Kidney epithelial cell (primary cell): Measurements from ENCODE around the gene SIKE1.

DNA sequence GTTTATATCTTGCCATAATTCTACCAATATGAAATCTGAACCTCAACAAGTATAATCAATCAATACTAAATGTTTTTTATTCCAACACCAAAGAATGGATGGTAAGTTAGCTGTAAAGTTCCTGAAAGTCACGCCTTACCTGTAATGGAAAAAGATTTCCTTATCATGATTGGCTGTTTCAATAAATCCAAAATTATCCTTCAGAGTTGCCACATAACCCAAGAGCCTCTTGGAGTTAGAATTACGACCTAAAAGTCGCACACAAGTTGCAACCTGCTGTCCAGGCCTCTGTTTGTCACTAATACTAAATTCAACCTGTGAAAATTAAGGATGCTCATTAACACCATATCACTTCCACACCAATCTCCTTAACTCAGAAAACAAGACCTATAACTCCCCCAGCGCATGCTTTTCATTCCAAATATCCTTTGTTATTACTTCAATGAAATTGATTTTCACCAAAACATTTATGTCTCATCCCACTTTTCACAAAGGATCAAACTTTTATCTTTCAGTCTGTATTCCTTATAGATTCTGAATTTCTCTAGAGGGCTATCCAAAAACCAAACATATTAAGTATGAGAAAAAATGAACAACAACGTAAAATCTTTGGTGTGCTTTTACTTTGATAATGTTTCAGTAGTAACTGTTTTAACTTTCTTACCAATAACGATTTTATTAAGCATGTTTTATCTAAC lies 9.7 kb upstream of the NRAS start:
- RAMPAGE, long total RNA, result no peak
- RRBS, result no CpG with 5 or more reads among the region's 6 CpGs

DNA sequence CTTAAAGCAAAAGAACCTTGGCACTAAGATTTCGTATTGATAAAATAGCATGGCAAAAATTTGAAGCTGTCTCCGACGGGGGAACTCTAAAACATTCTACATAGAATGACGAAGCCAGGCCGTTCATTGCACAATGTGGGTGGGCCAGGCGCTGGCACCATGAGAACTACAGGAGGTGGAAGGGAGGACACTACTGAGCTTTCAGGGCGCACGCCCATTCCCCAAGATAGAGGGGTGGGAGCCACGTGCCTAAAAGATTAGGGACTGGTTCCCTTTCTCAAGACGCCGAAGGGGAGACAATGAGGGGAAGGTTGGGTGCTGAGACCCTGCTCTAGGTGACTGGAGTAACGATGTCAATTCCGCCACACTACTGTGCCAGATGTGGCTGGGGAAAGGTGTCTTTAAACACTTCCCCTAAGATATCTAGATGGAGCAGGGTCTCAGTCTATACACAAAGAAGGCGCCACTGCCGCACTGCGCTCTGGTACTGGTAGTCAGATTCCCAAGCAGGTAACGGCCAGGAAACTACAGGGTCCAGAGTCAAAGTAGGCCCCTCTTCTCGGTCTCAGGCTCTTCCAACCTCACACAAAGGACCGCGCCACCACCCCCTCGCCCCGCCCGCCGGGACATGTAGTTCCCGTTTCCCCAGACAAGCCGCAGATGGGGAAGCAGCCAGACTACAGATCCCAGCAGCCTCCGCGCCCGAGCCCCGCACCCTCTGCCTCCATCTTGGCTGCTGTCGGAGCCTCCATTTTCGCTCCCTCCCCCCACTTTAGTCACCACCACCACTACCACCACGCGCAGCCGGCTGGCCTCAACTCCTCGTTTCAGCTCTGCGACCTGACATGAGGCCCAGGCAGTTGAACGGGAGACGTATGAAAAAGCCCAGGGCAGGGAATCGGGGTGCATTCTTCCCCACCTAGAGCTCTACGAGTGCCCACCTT lies 623 bp downstream of the CSDE1 start:
- RAMPAGE, long total RNA, result no peak
- RRBS, result no CpG with 5 or more reads among the region's 41 CpGs

DNA sequence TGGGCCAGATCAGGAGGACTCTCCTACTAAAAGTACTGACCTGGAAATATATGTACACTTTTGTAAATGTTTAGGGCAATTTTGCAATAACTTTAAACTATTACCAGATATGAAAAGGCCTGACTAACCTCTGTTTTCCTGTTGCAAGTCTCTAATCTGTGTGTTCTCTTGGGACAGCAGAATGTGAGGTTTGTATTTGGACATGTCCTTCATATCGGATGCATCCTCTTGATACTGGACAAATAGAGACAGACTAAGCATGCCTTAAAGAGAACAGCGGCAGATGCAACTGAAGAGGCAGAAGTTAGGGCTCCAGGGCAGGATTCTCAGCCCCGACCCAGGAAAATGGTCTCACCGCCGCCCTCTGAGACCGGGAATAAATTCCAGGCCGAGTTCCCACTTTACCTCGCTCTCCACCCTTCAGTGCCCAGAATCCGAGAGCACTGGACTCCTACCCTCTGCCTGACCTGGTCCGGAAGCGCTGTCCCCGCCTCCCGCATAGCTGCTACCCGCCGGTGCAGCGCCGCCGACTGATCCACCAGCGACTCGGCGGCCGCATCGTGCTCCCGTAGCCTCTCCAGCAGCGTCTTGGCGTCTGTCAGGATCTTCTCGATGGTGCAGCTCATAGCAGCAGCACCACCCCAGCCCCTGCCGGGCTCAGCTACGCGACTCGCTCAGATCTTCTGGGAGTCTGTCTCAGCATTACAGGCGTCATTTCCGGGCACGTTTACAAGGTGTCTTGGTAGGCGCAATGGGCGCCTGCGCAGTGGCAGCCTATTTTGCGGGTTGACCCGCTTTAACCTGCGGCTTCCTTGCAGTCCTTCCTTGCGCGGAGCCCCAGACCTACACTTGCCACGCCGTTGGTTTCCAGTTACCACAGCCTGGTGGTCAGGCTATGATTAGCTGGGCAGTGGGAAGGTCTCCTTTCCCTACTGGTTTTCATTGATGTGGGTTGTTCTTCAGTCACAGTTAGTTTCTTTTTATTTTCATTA lies at the start of gene SIKE1:
TSS of gene SIKE1 (minus strand) at position 704 of the 992 bp plus-strand sequence.
- RAMPAGE, long total RNA, result start-site peak on the minus strand centred at position 651 of the sequence, 102 bp wide, 1,023 and 735 reads in 2 replicates
- RRBS, result 1% methylated on average over 14 of the region's 44 CpGs

- RAMPAGE, long total RNA, result no peak
- RRBS, result no CpG with 5 or more reads among the region's 5 CpGs
Observed at GRCh38 chr1:115063212-115063609, 26.1 kb downstream of the TSPAN2 start.

- RAMPAGE, long total RNA, result no peak
- RRBS, result no CpG with 5 or more reads among the region's 10 CpGs
Observed at GRCh38 chr1:115067561-115068052, 21.7 kb downstream of the TSPAN2 start.

DNA sequence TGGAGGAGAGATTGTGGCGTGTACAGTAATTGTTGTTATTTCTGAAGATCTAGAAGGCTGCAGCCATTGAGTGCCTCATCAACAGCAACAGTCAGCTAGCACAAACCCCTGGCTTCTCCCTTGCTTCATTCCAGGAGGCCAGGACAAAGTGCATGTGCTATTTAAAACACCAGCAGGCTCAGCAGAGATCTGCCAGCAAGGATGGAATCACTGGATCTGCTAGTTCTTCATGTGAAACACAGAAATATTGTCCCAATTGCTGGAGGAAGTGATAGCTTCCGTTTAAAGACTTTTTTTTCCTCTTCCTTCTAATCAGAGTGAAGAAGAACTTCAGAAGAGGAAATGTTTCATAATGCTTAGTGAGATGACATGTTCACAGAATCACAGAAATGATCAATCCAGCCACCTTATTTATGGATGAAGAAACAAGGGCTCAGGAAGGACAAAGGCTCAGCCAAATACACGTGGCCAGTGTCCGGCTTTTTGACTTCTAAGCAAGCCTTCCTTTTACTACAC lies 3.0 kb upstream of the NGF start:
- RAMPAGE, long total RNA, result no peak
- RRBS, result no CpG with 5 or more reads among the region's 4 CpGs

- RAMPAGE, long total RNA, result no peak
- RRBS, result no CpG with 5 or more reads among the region's 3 CpGs
Observed at GRCh38 chr1:115952609-115953138, 23.6 kb upstream of the SLC22A15 start.

GRCh38 chr1:116023312-116024280 lies 47.3 kb downstream of the SLC22A15 start:
- RAMPAGE, long total RNA, result no peak
- RRBS, result no CpG with 5 or more reads among the region's 5 CpGs

GRCh38 chr1:116145921-116146234 lies 34.7 kb downstream of the MAB21L3 start:
- RAMPAGE, long total RNA, result no peak
- RRBS, result no CpG with 5 or more reads among the region's 3 CpGs

DNA sequence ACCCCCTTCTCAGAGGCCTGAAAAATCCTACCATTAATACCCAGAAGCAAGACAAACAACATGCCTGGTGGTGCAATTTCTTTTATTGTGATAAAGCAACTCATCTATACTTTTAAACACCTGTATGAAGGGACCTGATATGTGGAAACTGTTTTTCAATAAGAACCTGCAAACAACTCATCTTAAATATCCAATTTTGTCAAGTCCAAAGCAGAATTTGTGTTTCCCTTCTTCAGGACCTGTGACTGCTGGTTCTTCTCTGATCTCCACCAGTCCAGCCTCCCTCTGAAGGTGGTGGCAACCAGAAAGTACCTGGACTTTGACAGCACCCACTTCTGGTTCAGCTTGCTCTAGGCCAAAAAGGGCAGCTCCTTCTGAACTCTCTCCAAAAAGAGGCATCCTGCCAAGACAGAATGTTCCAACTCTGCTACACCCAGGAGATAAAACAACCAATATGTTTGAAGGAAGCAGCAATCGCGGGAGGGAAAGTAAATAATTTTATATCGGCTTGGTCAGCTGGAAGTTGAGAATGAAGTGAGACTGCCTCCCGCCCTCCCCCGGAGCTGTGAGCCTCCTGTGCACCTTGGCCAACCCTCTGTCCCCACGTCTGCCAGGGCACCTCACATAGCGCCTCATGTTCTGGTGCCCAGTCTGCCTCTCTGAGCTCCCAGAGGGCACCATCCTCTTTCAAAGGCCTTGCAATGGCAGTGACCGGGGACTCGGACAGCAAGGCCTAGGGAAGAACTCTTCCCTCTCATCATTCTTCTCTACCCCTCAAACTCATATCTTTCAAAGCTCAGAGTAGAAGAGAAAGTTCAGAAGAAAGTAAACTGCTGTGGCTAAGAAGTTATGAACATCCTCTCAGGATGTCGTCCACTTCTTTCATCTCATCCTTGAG lies 130.3 kb upstream of the ATP1A1 start:
- RAMPAGE, long total RNA, result no peak
- RRBS, result no CpG with 5 or more reads among the region's 10 CpGs

GRCh38 chr1:116272954-116273445 lies 100.0 kb upstream of the ATP1A1 start:
- RAMPAGE, long total RNA, result no peak
- RRBS, result no CpG with 5 or more reads among the region's 4 CpGs

GRCh38 chr1:116287490-116287926 lies 85.5 kb upstream of the ATP1A1 start:
- RAMPAGE, long total RNA, result no peak
- RRBS, result no CpG with 5 or more reads among the region's 3 CpGs

DNA sequence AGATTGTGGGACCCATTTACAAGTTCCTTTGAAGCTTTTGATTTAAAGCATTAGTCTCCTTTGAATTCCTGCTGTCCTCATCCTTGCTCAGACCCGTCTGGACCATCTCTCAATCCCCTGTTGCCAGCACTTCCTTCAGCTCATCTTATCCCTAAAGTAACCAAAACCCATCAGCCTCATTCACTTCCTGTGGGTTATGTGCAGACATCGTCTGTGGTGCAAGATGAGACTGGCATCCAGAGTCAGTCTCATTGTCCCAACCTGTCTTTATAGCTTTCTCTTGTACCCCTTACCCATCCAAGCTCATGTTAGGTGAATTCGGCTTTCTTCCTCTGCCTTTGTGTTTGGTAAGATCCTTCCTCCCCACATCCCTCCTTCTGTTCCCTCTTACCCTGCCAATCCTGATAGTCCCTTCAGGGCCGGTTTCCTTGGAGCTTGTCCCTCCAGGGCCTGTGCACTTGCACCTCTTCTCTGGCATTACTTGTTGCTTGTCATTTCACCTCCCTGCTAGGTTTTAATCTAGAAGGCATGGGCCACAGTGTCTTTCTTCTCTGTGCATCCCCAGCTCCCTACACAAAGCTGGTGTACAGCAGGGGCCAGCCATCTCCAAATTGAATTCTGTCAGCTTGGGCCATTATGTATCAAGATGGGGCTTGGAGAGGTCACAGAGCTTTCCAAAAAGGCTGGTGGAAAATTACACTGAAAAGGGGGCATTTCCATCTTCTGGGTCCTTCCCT lies 29.5 kb downstream of the ATP1A1 start:
- RAMPAGE, long total RNA, result no peak
- RRBS, result no CpG with 5 or more reads among the region's 4 CpGs

DNA sequence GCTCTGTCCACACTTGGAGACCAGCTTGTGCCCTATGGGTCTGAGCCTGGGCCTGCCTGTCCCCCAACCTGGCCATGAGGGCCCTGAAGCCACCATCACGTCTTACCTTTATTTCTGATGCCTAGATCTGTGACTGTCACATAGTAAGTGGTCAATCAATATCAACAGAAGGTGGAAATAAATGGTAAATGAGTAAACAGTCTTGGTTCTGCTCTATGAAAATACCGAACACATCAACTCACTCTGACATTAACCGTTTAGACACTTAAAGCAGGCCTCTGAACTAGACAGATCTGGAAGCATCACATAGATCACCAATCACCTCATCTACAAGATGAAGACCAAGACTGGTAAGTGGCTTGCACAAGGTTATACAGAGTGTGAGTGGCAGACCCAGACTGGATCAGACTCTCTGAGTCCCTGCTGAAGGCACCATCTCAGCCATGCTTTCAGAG lies 79.6 kb downstream of the CD58 start:
- RAMPAGE, long total RNA, result no peak
- RRBS, result no CpG with 5 or more reads among the region's 3 CpGs

DNA sequence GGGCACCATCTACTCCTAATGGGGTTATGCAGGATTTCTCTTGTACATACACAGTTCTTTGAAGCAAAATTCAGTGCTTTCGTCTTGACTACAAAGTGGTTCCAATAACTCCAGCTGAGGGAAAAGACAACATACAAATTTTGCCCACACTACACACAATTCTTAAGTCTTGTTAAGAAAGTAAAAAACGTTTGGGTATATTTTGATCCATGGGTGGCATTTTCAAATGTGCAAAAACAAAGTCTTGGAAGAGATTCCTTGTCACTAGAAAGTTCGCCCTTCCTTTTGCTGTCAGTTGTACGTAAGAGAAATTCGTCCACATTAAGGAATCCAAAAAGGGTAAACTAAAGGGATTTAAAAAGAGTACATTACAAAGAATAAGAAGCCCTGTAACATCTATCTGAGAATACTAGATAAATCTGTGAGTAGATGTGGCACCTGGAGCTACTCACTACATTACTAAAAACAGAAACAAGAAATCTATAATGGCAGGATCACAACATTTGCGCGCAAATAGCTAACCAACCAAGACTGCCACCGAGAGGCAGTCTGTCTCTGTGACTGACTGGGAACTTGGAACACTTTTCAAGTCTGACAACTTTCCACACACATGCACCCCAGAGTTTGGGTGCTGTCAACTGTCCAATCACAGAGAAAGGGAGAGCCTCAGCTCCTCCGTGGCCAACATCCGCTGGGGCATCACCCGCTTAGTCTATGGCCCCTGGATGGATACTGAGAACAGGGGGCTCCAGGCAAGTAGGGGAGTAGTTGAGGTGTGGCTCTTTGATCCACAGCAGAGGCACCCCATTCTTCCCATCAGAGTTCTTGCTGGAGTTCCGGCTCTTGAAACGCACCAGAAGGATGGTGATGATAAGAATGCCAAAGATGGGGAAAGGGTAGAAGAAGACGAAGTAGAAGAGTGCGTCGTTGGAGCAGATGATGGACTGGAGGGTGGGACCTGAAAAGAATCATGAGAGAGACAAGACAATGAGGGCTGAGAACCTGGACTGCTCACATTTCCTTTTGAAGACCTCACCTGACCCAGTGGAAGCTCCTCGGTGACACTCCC lies 6.1 kb upstream of the CD58 start:
- RAMPAGE, long total RNA, result no peak
- RRBS, result no CpG with 5 or more reads among the region's 17 CpGs

DNA sequence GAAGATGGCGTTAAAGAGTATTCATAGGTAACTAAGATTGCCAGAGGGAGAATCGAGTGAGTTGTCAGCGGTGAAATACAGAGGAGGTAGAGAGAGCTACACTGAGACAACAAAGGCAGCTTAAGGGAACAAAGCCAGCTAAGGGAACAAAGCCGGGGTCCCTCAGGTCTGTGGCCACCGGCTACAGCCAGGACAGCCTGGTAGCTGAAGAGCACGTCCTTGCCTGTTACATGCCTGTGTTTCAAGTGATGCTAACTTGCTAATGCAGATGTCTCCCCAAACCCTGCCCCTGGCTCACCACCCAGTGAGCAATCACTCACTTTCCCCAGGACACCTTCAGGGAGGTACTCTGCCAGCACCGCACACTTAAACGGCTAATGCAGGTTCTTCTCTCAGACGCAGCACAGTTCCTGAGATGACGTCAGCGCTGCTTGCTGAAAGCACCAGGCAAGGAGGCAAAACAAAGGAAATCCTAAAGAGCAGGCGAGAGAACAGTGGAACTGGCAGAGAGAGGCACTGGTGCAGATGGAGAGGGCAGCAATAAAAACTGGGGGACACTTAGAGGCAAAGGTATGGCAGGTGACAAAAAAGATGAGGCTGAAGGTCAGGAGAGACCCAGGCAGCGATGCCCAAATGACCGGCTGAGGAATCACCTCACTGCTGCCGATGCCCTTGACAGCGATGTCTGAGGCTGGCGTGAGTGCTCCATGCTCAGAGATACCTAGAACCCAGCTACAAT lies 20.8 kb downstream of the IGSF3 start:
- RAMPAGE, long total RNA, result no peak
- RRBS, result no CpG with 5 or more reads among the region's 17 CpGs

- RAMPAGE, long total RNA, result no peak
- RRBS, result no CpG with 5 or more reads among the region's 2 CpGs
Observed at GRCh38 chr1:116722395-116722770, 31.8 kb upstream of the CD2 start.

DNA sequence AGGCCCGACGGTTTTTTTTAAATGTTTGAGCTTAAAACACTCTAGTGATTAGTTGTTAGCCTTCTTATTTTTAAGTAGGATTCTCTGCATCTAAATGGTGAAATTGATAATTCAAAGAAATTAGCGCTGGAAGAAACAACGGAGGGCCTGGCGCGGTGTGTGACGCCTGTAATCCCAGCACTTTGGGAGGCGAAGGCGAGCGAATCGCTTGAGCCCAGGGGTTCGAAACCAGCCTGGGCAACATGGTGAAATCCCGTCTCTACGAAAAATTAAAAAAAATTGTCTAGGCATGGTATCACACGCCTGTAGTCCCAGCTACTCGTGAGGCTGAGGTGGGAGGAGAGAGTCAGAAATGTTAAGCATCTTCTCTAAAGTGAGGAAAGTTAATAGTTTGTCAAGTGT lies 839 bp downstream of the TTF2 start:
- RAMPAGE, long total RNA, result no peak
- RRBS, result no CpG with 5 or more reads among the region's 16 CpGs

DNA sequence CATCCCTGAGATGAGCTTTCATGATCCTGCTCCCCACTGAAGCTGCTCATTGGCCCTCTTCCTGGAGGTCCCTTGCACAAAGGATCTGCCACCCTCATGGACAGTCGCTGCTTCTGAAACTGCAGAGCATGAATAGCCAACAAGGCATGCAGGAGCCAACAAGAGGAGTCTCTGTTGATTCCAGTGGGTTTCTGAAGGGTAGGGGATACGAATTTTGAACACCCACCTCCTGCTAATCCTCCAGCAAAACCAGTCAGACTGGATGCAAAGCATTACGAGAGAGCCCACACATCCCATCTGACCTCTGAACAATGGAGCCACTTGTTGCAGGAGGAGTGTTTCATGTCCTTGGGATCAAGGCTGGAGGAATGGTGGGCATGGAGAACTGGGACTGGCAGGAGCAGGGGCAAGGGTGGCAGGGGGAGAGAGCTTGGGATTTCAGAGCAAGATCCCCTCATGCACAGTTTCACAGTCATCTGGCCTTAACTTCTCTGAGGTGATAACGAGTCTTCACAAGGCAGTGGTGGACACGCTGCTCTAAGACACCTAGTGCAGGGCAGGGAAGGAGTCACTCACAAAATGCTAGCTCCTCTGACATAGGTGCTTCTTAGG lies 1.6 kb downstream of the VTCN1 start:
- RAMPAGE, long total RNA, result no peak
- RRBS, result no CpG with 5 or more reads among the region's 5 CpGs

DNA sequence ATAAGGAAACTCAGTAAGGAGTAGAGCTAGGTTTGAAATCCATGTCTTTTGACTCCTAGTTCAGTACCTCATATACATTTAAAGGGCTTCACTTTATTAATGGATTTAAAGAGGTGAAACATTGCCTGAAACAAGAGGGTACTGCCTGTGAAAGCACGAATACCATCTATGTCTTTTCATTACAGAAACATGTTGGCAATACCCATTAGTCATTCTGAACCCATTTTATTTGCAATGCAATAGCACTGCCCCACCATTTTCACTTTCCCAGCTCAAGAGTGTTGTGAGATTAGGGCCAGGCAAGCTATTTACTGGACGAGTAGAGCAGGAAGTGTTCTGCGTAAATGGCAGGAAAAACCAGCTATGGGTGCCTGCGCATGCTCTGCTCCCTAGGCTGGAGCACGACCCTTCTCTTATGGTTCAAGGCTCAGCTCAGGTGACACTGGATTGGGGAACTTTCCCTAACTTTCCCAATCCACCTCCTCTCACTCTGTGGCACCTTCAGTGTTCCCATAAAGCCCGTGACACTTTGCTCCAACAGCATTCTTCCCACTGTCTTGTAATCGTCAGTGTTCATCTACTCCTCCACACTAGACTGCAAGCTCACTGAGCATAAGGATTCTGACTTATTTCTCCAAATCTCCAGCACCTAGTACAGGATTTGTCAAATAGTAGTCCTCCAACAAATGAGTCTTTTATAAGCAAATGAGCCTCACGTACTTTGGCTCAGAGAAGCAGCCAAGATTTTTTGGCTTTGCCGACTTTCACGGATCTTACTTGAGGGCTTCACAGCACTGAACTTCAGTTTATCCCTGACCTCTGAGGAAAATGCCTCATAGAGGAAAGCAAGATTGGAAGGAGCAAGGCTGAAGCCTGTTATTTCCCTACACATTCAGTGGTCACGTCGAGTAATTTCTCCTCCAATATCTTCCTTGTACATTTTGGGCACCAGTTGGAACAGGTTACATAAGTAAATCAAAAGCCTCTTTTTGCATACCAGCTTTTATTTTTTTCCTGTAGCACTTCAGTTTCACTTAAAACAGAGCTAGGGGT lies 3.5 kb upstream of the MAN1A2 start:
- RAMPAGE, long total RNA, result no peak
- RRBS, result no CpG with 5 or more reads among the region's 12 CpGs